Lower leg skin (tissue), 2 donors: ENCODE measurements around a stretch of chr17.

- PRO-cap, result no peak
- RAMPAGE, long total RNA, 2 experiments, result no peak in any of the 2 experiments
Measured at GRCh38 chr17:14006435-14006943, 62.8 kb upstream of the COX10 start.

DNA sequence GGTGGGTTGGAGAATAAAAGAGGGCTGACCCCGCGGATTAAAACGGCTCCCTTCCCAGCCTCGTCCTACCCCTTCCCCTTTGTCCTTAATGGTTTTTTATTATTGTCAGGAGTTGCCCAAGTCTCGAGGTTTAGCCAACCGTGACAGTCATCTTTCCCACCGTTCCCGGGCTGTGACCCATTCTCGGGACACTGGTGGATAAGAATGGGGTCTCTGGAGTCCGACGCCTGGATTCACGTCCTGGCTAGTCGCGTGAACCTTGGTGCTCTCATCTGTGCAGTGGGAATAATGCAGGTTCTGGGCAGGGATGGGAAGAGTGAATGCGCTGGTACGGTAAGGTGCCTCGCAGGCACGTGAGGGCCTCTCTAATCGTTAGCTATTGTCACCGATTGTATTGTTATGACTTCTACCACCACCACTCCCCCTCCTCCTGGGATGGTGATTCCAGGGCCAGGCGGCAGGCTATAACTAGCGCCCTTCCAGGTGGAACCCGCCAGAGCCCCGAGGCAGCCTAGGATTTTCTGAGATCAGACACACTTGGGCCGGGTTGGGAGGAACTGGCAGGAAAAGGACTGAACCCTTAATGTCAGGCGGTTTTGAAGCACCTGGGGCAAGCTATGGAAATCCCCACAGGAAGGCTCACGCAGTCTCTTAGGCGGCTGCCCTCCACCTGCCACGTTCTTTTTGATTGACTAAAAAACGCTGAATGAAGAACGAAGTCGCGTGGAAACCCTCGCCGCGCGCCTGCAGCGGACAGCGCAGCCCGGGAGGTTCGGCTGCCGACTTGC, 2.6 kb downstream of the HS3ST3B1 start:
- PRO-cap, result no peak
- RAMPAGE, long total RNA, 2 experiments, result no peak in any of the 2 experiments

DNA sequence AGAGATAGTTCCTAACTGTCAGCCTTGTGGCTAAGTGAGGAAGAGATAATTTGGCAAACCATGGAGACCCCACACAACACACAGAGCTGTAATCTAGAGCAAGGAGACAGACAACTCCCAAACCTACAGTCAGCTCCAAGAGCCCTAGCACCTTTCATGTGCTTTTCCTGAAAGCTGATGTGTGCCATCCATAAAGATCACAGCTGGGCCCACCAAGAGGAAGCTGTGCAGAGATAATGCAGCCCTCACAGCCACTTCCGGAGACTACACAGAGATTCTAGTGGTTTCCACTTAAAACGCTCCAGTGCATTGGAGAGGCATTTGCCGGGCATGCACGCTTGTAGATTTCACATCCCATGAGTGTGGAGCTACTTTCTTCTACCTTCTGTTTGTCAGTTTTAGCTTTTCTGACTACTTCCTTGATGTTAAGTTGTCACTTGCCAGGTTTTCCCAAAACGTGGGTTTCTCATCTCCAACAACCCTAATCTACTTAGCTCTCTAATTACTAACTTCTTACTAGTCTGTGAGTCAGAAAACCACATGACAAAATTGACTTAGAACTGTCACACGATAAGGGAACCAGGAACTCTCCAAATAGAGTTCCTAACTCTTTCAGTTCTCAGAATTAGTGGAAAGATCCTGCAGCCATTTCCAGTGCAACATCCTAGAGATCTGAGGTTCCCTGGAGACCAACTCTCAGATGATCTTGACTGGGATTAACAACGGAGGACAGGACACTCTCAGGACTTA, 28.8 kb downstream of the PMP22 start:
- PRO-cap, result no peak
- RAMPAGE, long total RNA, 2 experiments, result no peak in any of the 2 experiments

- PRO-cap, result no peak
- RAMPAGE, long total RNA, 2 experiments, result no peak in any of the 2 experiments
Measured at GRCh38 chr17:15255598-15256298, 9.4 kb downstream of the PMP22 start.

DNA sequence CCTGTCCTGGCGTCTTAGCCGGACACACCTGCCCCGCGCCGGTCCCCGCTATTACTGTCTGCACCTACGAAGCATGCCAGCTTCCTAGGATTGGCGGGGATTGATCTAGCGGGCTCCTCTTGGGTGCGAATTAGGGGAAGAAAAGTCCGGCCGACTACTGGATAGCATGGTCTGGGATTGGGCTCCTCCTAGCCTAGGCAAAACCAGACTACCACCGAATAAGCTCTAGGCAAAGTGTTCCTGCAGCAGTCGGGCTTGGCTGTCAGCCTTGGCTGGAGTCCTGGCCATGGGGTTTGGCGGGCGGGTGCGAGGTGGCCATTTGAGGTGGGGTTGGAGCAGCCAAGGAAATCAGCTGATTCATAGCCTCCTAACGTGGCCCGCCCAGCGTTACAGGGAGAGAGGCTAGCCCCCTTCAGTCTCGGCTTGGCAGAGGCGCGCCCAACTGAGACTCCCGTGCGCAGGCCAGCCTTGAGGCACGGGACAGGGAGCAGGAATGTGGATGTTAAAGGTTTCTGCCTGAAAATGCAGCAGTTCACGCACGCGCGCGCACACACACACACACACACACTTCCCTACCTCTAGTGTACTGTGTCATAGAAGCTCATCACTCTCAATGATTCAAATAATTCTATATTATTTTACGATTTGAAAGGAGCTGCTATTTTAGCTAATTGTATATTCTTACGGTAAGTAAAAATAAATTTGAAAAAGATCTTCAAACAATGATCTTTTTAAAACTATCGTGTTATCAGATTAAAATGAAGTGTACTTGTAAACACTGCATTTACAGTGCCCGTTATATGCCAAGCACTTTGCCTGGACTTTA, 1.9 kb downstream of the PMP22 start:
- PRO-cap, result bidirectional peak, plus-strand start at position 415 of the sequence, minus-strand start at position 295 of the sequence
- RAMPAGE, long total RNA, 2 experiments, result no peak in any of the 2 experiments

GRCh38 chr17:15264904-15265225, 261 bp downstream of the PMP22 start:
- PRO-cap, result no peak
- RAMPAGE, long total RNA, 2 experiments, result no peak in any of the 2 experiments

GRCh38 chr17:15351223-15351572, 9.8 kb upstream of the TEKT3 start:
- PRO-cap, result bidirectional peak, plus-strand start at chr17:15351418, minus-strand start at chr17:15351361
- RAMPAGE, long total RNA, 2 experiments, result no peak in any of the 2 experiments

GRCh38 chr17:15436225-15436946, 31.0 kb downstream of the CDRT4 start:
- PRO-cap, result unidirectional peak, plus-strand start at chr17:15436658
- RAMPAGE, long total RNA, 2 experiments, result no peak in any of the 2 experiments

DNA sequence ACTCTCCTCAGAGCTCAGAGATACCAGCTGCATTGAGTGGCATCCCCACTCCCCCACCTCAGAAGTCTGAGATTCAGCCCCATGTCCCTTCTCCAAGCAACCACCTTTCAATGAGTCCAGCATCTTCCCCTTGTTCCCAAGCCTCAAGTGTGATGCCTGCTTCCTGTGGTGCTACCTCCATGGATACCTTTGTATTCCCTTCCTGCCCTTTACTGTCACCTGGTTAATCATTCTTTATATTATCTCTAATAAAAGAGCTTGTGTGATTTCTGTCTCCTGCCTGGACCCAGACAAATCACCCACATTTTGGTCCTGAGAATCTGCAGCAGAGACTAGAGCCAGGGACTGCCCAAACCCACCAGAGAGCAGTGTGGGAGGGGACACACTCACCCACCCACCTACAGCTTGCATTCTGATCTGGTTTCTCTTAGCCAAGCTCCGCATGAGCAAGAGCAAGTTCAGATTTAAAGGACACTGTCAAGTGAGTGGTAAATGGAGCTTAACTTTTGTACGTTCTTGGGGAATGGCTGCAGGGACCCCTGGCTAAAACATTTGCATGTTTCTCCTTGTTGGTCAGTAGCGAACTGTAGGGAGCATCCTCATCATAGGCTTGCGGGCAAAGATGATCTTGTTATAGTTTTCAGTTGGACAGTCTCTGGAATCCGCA, 30.1 kb downstream of the CDRT4 start:
- PRO-cap, result no peak
- RAMPAGE, long total RNA, 2 experiments, result no peak in any of the 2 experiments

DNA sequence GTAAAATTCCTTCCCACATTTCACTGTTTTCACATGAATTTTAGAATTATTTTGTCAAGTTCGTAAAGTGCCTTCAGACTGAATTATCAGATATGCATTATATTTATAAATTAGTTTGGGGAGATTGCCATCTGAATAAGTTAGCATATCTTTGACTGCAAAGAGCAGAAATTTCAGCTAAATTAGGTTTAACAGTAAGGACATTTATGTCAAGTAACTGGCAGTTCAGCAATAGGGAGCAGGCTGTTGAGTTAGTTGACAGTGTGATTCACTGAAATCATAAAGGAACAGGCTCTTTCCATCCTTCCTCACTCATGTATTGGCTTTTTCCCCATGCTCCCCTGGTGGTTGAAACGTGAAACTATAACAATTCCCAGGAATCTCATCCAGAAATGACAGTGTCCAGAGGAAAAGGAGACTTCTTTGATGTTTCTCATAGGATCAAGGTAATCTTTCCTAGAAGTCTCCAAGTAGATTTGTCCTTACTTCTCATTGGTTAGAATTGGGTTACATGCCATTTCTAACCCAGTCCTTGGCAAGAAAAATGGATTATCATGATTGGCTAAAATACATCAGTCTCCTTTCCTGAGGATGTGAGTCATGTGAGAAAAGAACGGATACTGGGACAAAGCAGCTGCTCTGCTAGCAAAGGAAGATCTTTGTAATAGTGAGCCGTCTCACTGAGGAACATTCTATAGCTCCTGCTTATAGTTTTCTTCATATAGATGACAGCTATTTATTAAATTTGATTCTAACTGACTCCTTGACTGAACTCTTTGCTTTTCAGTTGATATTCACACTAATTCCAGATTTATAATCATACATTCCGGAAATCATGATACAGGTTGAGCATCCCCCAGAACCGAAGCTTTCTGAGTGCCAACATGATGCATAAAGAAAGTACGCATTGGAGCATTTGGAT, 14.4 kb downstream of the TTC19 start:
- PRO-cap, result no peak
- RAMPAGE, long total RNA, 2 experiments, result no peak in any of the 2 experiments

- PRO-cap, result no peak
- RAMPAGE, long total RNA, 2 experiments, result no peak in any of the 2 experiments
Measured at GRCh38 chr17:16025414-16026017, 25.9 kb downstream of the TTC19 start.

- PRO-cap, result no peak
- RAMPAGE, long total RNA, 2 experiments, result no peak in any of the 2 experiments
Measured at GRCh38 chr17:16058313-16058701, 58.7 kb downstream of the TTC19 start.

DNA sequence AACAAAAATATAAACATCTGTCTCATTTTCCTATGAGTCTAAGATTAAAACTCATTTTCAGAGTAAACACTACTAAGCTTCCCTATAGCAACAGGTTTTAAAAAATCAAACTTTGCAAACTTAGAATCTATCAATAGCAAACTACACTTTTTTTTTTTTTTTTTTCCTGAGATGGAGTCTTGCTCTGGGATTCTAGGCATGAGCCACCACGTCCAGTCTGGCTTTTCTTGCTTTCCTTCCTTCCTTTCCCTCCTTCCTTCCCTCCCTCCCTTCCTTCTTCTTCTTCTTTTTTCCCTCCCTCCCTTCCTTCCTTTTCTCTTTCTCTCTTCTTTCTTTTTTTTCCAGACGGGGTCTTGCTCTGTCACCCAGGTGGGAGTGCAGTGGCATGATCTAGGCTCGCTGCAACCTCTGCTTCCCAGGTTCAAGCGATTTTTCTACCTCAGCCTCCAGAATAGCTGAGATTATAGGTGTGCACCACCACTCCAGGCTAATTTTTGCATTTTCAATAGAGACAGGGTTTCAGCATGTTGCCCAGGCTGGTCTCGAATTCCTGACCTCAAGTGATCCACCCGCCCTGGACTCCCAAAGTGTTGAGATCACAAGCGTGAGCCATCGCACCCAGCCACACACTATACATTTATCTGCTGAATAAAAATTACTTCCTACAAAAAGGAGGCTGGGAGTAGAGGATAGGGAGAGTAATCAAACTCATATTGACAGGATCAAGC, 82.5 kb downstream of the NCOR1 start:
- PRO-cap, result no peak
- RAMPAGE, long total RNA, 2 experiments, result no peak in any of the 2 experiments

GRCh38 chr17:16213473-16213763, 1.9 kb downstream of the NCOR1 start:
- PRO-cap, result no peak
- RAMPAGE, long total RNA, 2 experiments, result no peak in any of the 2 experiments

DNA sequence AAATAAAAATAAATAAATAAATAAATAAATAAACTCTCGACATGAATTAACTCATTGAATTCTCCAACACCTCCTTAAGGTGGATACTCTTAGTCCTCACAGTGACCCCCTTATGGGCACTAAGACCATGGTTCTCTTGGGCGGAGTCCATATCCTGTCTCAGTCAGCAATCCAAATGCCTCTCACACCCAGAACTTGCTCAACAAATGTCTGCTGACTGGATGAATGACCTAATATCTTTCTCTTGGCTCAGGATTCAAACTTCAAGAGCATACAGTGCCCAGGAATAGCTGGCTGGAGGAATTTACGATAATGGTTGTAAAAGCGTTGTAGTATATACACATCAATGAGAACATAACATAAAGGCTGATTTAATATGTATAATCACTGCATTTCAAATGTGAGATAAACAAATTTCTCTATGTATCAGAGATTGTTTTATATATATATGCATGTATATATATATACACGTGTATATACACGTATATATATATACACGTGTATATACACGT, 6.7 kb upstream of the UBB start:
- PRO-cap, result no peak
- RAMPAGE, long total RNA, 2 experiments, result no peak in any of the 2 experiments

GRCh38 chr17:16407857-16408579, 7.4 kb upstream of the TRPV2 start:
- PRO-cap, result no peak
- RAMPAGE, long total RNA, 2 experiments, result no peak in any of the 2 experiments

- PRO-cap, result bidirectional peak, plus-strand start at chr17:16438857, minus-strand start at chr17:16438660
- RAMPAGE, long total RNA, 2 experiments, result no peak in any of the 2 experiments
Measured at GRCh38 chr17:16438559-16438882, 23.1 kb downstream of the TRPV2 start.

GRCh38 chr17:16922580-16923287, 49.2 kb downstream of the TNFRSF13B start:
- PRO-cap, result no peak
- RAMPAGE, long total RNA, 2 experiments, result no peak in any of the 2 experiments

DNA sequence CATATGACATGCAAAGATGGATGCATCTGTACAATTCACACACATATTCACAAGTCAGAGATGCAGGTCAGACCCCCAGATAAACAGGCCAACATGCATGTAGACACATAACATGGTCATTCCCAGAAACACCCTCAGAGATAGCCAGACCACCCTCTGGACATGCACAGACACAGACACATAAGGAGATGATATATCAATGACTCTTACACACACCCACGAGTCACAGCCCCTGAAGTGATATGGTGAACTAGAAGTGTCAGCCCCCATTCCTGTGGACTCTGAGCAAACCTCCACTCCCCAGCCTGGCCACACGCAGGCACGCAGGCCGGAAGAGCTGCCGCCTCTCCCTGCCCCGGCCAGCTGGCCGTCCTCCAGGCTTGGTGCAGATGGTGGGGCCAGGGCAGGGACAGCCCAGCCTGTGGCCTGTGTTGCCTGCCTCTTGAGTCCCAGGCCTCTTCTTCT, 10.3 kb upstream of the MPRIP start:
- PRO-cap, result no peak
- RAMPAGE, long total RNA, 2 experiments, result no peak in any of the 2 experiments

DNA sequence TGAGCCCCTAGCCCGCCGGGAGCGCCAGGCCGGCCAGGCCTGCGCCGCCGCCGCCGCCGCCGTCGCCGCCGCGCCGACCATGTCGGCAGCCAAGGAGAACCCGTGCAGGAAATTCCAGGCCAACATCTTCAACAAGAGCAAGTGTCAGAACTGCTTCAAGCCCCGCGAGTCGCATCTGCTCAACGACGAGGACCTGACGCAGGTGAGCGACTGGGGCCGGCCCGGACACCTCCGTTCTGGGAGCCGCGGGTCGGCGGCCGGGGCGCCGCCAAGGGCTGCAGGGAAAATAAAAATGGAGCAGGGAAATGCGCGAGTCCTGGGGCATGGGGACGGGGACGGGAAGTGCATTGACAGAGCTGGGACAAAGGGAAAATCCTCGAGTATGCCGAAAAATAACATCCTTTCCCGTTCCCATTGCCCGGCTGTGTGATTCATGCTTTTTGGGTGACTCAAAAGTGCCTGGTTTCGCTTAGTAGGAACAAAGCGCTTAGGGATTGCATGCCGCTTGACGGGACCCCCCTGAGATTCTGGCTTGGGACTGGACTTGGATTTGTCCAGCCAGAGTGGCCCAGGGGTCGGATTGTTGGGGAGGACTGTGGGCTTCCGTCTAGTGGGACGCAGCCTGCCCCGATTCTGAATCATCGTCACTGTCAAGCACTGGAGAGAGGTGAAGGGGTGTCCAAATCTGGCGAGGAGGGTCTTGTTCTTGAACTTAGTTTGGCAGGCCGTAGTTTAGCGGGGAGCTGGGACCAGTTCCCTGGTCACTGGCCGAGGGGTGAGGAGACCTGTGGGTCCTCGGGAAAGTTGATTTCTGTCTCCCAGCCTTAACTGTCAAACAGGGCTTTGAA, 737 bp downstream of the MPRIP start:
- PRO-cap, result bidirectional peak, plus-strand start at position 481 of the sequence, minus-strand start at position 344 of the sequence; unidirectional peak, minus-strand start at position 635 of the sequence
- RAMPAGE, long total RNA, 2 experiments, result no peak in any of the 2 experiments